Epithelial cell of esophagus (primary cell): ENCODE measurements around the genes CCL5, CCL15 and CCL4.

- RRBS = no CpG with 5 or more reads among the region's 5 CpGs
Measured at GRCh38 chr17:34387011-34387748, 24.1 kb upstream of the CCL1 start.

DNA sequence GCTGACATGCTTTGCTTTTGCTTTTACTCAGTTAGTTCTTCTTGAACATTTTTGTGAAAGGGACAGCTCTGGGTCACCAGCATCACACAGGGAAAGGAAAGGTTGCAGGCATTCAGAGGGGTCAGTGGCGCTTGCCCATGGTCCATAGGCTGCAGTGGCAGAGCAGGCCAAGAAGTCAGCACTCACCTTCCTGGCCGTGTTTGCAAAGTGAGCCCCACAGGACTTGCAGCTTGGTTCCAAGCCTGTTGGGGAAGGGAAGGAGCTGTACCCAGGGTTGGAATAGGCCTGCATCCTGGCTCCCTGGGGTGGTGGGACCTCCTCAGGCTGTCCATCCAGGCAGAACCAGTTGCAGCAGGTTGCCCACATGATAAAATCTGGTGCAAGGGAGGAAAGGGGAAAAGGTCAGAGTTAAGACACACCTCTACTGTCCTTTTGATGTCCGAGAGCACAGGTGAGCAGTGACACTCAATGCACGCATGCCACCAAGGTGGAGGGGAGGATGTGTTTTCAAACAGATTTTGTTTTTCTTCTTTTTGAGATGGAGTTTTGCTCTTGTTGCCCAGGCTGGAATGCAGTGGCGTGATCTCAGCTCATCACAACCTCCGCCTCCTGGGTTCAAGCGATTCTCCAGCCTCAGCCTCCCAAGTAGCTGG lies 37.2 kb downstream of the RFFL start:
- RRBS = no CpG with 5 or more reads among the region's 7 CpGs

- RRBS = no CpG with 5 or more reads among the region's 4 CpGs
Measured at GRCh38 chr17:35214710-35215214, 20.6 kb upstream of the SLC35G3 start.

DNA sequence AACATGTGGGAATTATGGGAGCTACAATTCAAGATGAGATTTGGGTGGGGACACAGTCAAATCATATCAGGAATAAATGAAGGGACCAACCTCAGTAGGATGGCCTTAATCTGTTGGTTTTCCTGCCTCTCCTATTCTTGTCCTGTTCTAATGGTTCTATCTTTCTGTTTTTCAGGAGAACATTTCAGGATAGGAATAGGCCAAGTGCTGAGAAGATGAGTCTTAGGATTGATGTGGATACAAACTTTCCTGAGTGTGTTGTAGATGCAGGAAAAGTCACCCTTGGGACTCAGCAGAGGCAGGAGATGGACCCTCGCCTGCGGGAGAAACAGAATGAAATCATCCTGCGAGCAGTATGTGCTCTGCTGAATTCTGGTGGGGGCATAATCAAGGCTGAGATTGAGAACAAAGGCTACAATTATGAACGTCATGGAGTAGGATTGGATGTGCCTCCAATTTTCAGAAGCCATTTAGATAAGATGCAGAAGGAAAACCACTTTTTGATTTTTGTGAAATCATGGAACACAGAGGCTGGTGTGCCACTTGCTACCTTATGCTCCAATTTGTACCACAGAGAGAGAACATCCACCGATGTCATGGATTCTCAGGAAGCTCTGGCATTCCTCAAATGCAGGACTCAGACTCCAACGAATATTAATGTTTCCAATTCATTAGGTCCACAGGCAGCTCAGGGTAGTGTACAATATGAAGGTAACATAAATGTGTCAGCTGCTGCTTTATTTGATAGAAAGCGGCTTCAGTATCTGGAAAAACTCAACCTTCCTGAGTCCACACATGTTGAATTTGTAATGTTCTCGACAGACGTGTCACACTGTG lies 15.8 kb downstream of the SLFN5 start:
- RRBS = no CpG with 5 or more reads among the region's 9 CpGs

GRCh38 chr17:35431993-35432131 lies 438 bp downstream of the SLFN12 start:
- RRBS = no CpG with 5 or more reads among the region's 5 CpGs

DNA sequence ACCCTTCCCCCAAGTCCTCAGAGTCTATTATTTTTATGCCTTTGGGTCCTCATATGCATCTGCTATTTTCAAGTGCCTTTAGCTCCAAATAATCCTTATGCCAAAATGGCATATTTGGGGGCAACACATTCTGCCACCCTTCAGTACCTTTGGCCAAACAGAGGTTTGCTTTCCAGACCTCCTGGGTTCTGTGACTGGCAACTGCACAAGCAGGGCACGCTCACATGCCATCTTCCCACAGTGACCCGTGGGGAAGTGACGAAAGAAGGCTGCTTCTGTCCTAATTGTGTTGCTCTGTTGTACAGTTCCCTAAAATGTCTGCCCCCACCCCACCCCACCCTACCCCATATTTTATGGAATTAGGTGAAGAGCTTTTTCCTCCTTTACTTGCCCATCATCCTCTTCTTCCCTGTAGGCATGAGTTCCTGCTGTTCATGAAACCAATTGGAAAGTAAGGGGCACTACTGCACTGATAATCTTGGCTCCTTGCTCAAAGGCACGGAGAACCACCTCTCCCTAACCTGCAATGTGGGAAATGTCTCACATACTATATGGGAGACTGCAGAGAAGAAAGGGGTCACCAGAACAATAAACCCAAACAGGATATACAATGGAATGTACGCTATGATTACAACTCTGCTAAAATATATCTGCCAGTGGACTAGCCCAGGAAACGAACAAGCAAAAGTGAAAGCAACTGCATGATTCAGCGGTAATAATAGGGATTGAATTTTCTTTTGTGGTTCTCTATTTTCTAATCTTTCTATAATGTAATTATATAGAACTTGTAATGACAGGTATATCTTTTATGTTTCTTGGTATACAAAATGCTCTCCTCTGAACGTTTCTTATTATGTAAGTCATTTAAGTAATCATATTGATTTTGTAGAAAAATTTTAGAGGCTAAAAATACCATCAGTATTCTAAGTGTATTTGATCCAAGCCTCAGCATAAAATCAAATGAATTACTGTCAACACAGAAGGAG lies 3.4 kb upstream of the SLFN12L start:
- RRBS = no CpG with 5 or more reads among the region's 8 CpGs

DNA sequence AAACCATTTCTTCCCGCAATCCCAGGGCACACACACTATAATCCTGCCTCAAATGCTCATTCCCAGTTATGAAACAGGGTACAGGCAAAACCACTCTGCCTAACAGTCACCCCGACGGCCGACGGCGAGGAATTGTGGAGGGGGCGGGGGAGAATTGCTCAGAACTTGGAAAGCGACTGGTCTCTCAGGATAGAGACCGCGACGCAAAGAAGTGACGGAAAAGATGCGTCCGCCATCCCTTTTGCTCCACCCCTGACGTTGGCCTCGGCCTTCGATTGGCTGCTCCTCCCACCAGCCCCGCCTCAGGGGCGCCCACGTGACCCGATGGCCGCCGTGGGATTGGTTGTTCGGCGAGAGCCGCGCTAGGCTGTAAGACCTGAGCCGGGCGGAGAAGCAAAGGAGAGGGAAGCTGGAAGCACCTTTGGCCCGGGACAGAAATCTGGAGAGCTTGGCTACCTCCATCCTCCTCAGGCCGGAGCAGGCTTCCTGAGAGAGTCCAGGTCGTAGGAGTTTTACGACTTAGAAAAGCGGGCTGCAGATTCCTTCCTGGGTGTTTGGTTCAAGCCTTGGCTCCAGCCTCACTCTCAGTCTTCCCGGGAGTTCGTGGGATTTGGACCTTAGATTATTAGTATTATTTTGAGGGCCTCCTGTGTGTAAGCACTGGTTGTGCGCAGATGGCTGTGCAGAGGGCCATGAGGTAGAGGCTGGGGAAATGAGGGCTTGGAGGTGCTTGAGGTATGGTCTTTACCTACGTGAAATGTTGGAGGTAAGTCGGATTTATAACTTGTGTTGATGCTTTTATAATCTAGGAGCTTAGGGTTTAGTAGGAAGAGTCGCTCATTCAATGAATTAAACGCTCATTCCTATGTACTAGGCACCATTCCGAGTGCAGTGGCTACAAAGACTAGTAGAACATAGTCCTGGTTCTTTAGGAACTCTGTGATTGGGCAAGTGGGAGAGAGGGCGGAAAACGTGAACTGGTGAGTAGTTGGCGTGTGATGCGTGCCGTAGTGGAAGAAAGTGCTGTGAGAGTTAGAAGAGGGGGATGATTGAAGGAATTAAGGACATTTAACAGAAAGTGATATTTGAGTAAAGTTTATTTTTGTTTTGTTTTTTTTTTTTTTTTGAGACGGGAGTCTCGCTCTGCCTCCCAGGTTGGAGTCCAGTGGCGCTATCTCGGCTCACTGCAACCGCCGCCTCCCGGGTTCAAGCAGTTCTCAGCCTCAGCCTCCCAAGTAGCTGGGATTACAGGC lies 7.5 kb upstream of the SLFN14 start:
- RRBS = no CpG with 5 or more reads among the region's 54 CpGs

- RRBS = no CpG with 5 or more reads among the region's 8 CpGs
Measured at GRCh38 chr17:35577582-35578129, 715 bp downstream of the PEX12 start.

DNA sequence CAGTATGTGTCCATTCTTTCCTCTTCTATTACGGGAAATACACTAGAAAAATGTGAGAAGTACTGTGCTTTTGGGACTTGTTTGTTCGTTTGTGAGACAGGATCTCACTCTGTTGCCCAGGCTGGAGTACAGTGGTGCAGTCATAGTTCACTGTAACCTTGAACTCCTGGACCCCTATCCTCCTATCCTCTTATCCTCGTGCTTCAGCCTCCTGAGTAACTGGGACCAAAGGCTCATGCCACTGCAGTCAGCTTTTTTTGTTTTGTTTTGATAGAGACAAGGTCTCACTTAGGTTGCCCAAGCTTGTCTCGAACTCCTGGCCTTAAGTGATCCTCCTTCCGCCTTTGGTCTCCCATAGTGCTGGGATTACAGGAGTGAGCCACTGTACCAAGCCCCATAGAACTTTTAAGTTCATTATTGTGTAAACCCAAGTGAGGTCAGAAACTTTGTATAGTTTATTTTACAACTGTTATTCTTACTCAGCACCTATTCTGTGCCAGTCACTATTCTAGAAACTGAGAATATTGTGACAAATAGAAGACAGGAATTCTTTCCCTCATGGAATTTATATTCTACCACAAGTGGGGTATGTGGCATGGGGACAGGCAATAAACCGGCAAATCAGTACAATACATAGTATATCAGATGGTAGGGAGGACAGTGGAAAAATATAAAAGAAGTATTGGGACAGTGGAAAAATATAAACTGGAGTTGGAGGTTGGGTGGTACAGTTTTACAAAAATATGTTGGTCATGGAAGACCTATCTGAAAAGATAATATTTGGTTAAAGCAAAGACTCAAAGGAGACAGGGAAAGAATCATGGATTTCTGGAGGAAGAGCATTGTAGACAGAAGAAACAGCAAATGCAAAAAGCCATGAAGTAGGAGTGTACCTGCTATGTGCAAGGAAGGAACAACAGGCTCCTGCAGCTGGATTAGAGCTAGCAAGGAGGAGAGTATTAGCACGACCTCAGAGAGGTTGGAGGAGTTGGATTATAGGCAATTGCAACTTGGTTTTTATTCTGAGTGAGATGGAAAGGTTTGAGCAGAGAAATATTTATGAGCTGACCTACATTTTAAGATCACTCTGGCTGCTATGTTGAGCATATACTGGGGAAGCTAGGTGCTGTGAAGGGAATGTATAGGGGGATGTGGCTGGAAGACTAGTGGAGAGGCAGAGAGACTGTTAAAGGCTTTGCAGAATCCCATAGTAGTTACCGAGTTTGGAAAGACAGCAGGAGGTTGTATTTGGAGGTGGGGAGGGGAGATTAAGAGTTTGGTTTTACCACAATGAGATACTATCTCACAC lies 29.5 kb upstream of the RASL10B start:
- RRBS = no CpG with 5 or more reads among the region's 8 CpGs

DNA sequence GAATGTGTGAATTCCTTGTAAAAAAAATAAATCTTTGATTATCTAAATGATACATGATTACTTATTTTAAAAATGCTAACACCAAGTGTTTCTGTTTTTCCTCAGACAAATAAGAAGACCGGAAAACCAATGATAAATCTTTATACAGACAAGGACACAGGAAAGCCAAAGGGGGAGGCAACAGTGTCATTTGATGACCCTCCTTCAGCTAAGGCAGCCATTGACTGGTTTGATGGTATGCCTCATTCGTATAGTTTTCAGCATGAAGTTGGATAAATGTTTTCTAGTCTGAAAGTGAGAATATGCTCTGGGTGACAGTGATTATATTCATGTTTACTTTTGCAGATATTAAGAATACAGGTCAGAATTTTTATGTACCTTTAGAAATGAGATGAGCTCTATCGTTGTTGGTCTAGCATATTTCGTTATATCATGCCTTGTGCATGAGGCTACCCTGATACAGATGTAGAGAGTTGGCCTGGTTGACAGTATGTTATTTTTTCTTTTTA lies 29.1 kb downstream of the TAF15 start:
- RRBS = no CpG with 5 or more reads among the region's 4 CpGs

DNA sequence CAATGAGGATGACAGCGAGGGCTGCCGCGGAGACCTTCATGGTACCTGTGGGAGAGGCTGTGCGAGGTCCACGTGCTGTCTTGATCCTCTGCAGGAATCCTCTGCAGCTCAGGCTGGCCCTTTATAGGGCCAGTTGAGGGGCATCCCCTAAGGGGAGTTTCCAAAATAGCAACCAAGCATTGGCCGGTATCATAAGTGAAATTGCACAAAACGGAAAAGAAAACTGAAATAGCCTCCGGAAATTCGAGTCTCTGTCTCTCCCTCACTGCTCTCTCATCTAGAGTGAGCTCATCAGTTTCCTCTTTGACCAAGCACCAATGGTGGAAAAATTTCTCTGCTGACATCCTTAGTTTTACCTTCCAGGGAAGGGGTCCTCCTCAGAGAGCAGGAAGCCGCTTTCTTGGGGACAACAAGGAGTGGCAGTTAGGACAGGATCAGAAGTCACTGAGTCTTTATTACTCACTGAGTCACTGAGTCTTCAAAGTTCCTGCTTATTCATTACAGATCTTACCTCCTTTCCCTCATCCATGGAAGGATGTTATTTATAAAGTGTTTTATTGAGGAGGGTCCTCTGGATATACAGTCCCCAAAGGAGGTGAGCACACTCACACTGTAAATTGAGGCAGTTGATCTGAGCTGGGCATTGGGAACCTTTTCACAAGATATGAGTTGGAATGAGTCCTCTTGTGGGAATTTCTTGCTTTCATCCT lies at the start of gene CCL5:
CCL5 (minus strand) TSS at position 95 of the 710 bp plus-strand sequence.
- RRBS = no CpG with 5 or more reads among the region's 10 CpGs

DNA sequence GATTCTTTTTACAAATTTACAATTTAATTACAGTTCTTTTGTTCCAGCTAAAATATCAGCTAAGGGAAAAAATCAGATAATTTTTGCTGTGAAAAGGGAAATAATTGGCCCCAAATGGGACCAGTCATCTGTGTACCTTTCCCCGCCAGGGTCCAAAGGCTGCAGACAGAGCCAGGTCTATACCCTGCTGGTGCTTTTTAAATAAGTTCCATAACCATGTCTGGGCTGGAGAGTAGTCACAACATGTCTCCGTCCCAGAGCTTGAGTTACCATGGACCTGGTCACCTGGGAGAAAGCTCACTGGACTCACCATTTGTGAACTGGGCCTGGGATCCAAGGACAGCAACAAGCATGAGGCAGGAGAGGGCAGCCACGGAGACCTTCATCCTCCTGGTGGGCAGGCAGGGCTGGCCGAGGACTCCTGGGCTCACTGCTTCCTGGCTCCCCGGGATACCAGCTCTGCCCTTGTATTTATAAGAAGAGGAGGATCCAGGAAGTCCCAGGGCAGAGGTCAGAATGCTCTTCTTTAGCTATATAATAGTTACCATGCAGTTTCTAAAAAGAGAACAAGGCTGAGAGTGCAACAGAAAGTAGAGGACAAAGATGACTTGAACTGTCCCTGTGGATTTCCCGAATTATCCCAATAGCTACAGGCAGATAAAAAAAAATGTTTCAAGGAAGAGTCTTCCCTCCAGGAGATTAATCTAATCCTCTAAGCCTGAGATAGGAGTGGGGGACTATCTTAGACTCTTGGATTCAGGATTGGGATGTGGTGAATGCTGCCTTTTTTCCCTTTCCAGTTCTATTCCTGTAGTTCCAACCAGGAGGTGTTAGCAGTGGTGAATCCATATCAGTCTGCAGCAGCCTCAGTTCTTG lies at the start of gene CCL15:
CCL15 (minus strand) TSS at position 447 of the 876 bp plus-strand sequence.
- RRBS = no CpG with 5 or more reads among the region's 6 CpGs

DNA sequence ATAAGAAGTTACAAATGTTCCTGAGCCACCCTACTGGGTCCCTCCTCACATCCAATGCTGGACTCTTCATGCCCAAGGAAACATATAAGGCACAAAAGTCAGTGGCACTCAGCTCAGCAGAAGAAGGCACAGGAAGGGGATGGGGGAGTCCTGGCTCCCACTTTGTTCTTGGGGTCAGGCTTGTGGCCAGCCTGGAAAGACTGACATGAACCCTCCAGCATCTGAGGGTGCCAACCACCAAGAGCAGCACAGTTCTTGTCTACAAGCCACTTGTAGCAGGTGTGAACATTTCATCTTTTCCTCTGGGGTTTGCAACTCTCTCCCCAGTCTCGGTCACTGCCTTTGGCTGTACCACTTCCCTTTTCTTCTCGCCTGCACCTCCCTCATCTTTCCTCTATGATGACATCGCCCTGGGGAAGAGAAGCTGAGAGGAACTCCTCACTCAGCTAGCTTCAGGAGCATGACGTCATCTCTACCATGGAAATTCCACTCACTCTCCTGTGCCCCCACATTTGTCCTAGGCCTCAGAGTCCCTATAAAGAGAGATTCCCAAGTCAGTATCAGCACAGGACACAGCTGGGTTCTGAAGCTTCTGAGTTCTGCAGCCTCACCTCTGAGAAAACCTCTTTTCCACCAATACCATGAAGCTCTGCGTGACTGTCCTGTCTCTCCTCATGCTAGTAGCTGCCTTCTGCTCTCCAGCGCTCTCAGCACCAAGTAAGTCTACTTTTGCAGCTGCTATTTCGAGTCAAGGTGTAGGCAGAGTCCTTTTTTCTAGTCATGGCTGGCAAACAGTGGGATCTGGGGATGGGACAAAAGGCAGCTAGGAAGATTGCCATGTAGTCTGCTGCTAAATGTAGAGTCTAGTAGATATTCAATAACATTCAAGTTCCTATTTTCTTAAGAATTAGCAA lies at the start of gene CCL4:
CCL4 (plus strand) TSS at position 563 of the 914 bp plus-strand sequence.
- RRBS = no CpG with 5 or more reads among the region's 7 CpGs

- RRBS = no CpG with 5 or more reads among the region's 2 CpGs
Measured at GRCh38 chr17:36117476-36118078, 13.9 kb downstream of the CCL4 start.

DNA sequence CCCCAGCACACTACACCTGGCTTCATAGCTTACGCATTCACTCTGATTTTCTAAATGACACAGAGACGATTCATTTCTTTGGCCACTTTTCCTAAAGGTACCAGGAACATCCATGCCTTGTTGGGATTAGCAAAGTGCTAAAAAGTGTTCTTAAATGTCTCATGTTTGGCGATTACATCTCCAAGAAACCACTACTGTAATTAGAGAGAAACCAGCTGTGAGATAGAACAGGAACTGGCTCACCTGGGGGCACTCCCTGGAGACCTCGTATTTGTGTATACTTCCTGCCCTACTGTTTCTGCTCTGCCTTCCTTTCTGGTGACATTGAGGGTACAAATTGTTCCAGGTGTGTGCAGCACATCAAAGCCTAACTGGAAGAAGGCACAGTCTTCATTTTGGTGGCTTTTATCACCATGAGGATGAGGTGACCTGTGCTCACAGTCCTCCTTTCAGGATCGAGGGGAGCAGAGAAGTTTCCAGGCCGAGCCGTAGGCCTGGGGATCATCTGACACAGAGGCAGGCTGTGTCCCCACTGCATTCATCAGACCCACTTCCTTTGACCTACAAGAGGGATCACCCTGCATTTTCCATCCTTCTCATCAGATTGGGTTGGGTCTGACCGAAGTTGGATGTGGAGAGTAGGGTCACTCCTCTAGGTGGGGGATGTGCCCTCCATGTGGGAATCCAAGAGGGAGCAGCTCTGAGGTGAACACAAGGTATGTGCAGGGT lies 23.7 kb downstream of the CCL4 start:
- RRBS = no CpG with 5 or more reads among the region's 8 CpGs

DNA sequence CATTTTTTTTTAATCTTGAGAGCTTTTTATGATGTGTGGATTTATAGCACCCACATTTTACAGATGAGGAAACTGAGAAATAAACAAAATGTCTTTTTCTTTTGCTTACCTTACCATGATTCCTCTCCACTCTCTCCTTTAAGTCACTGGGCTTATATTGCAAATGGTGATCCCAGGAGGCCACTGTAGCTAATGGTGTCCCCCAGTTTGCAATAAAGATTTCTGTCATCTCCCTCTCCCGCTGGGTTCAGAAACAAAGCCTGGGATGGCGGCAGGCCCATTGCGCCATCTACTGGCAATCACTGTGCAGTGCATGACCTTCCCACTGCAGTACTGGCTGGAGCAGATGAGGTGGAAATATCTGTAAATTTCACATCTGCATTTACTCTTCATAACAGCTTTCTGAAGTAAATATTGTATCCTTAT lies 27.6 kb downstream of the TBC1D3B start:
- RRBS = no CpG with 5 or more reads among the region's 3 CpGs

- RRBS = no CpG with 5 or more reads among the region's 3 CpGs
Measured at GRCh38 chr17:36192205-36192778, 4.3 kb downstream of the CCL3L3 start.

GRCh38 chr17:36570778-36571310 lies 20.8 kb upstream of the DHRS11 start:
- RRBS = no CpG with 5 or more reads among the region's 3 CpGs

DNA sequence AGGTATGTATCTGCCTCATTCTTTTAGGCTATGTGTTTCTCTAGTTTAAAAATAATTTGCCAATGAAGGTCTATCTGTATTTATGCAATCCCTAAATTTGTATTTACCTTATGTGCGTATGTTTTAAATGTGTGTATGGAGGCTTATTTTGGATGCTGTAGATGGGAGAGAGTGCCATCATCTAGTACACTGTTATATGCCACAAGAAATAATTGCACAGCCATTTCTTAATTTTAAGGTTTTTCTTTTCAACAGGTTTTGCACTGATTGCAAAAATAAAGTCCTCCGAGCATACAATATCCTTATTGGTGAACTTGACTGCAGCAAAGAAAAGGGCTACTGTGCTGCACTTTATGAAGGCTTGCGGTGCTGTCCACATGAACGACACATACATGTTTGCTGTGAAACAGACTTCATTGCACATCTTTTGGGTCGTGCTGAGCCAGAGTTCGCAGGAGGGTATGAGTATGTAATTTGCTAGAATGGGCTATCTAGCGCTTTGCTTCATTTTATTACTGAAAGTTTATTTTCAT lies 13.9 kb upstream of the DHRS11 start:
- RRBS = no CpG with 5 or more reads among the region's 7 CpGs

DNA sequence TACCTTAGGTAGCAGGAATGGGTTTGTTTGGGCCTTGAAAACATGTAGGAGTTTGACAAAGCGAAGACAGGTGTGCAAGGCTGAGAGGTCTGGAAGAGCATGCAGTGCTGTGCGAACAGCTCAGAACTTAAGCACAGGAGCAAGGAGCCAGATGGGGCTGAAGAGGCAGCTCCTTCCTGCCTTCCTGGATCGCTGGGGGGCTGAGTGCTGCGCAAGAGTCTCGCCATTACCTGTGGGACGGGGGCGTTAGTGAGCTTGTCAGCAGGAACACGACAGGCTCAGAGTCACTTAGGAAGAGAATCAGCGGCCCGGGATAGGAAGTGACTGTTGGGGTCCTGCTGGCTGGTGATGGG lies 471 bp upstream of the MRM1 start:
- RRBS = no CpG with 5 or more reads among the region's 10 CpGs